ENCODE measurements around a stretch of chr16.

- CAGE, long polyA plus RNA = no peak
- RRBS = 1% methylated on average over 19 of the region's 60 CpGs
Measured at GRCh38 chr16:4271528-4272187, 1.2 kb downstream of the TFAP4 start.

GRCh38 chr16:4293731-4294169 lies 20.9 kb upstream of the TFAP4 start:
- CAGE, long polyA plus RNA = no peak
- RRBS = no CpG with 5 or more reads among the region's 12 CpGs

DNA sequence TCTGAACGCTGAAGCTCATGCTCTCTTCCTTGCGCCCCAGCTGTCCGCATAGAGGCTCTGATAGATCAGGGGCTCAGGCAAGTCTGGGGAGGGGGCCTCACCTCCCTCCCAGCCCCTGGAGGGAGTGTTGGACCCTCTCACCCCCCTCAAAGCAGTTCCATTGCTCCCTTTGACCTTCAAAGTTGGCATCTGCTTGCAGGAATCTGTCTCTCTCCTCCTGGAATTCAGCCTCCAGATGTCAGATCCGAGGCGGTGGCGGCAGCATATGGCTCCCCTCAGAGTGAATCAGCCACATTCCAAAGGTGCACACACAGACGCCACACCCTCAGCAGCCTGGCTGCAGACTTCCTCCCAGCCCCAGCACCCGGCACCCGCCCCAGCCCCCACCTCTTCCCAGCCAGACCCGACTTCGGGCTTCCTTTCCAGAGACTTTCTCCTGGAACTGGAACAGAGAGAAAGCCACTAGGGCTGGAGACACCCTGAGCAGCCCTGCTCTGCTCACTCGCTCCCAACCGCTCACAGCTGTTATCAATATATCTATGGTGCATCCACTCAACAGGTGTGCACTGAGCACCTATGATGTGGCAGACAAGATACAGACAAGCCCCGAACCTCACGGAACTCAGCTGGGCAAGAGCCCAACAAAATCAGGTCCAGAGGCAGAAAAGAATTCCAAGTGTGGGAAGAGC lies 16.8 kb upstream of the GLIS2 start:
- CAGE, long polyA plus RNA = no peak
- RRBS = no CpG with 5 or more reads among the region's 15 CpGs

DNA sequence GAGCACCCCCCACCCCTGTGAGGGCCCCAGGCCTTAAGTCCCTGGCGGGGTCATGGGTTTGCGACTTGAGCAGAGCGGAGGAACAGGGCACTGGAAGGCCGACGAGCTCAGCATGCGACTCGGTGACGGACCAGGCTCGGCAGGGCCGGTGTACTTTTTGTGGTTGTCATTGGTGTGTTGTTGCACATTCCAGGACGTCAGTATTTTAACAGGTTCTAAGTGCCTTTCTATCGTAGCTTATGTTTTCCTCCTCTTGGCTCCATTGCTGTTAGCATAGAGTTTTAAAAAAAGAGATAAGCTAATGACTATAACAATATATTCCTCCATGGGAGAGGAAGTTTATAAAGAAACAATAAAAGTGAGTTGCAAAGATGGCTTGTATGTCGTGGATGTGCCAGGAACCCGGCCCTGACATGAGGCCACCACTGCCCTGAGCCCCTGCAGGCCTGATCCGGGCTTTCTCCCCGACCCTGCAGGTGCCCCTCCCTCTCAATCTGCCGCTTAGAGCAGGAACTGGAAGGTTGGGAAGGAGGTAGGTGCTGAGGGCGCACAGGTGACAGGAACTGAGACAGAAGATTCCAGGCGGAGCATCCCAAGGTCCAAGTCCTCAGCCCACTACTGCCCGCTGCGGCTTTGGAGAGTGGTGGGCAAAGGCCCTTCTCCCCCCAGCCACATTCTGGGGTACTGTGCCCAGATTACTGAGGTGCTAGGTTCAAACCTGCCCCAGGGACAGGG lies 11.7 kb downstream of the PAM16 start:
- CAGE, long polyA plus RNA = no peak
- RRBS = 38% methylated on average over 2 of the region's 21 CpGs

DNA sequence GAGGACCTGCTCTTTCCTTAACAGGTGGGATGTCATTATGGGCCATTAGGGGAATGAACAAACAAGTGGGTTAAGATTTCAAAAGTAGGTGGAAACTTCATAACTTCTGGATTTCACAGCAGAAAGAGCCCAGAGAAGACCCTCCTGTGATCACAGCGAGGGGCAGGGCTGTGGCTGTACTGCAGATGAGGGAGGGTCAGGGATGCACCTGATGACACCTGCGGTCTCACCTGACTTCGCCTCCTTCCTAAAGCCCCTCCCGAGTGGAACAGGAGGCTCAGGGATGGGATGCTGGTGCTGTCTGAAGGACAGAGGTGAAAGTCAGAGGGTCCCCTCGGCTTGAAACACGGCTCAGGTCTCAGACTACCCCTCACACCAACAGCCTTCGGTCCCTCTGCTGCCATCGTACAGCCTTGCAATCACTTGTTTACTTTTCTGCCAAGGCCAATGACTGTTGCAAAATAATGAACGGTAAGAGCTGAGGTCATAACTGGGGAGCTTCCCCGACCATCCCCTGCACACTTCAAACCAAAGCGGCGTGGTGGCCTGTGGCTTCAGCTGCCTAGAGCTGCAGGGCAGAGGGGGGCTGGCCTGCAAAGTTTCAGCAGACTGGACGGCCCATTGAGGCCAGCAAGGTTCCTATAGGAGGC lies 5.4 kb downstream of the PAM16 start:
- CAGE, long polyA plus RNA = no peak
- RRBS = no CpG with 5 or more reads among the region's 13 CpGs

GRCh38 chr16:4372994-4373580 lies 1.4 kb downstream of the VASN start:
- CAGE, long polyA plus RNA = no peak
- RRBS = 3% methylated on average over 4 of the region's 9 CpGs

GRCh38 chr16:4484960-4485511 lies 8.8 kb downstream of the HMOX2 start:
- CAGE, long polyA plus RNA = no peak
- RRBS = no CpG with 5 or more reads among the region's 9 CpGs

- CAGE, long polyA plus RNA = no peak
- RRBS = no CpG with 5 or more reads among the region's 2 CpGs
Measured at GRCh38 chr16:4501259-4501578, 25.0 kb downstream of the HMOX2 start.

- CAGE, long polyA plus RNA = no peak
- RRBS = no CpG with 5 or more reads among the region's 5 CpGs
Measured at GRCh38 chr16:4515603-4516302, 22.8 kb downstream of the CDIP1 start.

DNA sequence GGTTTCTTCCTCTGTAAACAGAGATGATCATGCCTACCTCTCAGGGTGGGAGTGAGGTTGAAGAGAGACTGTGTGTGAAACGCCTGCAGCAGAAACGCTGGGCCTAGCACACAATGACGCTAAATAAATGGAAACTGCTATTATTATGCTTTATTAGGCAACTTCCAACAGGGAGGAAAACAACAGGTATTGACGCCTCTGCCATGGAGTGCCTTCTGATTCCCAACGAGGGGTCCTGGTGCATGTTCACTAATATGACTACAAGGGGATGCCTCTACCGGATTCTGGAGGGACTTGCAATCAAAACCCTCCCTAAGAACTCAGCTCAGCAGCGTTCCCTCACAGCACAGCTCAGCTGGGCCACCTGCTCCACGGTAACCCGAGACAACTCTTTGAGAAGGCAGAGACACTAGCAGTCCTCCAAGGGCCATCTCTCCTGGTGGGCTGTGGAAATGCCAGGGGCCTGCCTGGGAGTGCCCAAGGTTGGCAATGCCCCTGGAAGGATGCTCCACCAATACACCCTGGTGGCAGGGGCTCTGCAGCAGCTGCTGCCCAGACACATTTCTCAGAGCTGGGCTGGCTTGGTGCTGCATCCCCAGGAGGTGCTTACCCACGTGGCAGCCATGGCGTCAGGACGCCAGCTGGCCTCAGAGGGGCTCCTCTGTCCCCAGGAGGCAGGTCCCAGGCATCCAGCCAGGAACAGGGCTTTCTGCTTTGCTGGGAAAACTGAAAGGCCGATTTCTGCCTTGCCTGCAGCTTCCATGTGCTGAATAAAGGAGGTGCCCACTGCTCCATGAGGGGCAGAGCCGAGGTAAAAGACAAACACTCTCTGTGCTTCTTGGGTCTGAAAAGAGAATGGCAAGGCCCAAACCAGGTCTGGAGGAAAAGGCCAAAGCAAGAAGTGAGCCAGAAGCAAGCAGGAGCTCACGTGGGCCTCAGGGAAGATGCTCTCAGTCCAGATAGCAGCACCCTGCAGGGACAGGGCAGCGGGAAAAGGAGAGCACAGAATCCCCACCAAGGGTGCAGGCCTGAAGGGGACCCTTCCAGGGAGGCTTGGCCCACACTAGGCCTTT lies 16.4 kb downstream of the CDIP1 start:
- CAGE, long polyA plus RNA = no peak
- RRBS = no CpG with 5 or more reads among the region's 16 CpGs

DNA sequence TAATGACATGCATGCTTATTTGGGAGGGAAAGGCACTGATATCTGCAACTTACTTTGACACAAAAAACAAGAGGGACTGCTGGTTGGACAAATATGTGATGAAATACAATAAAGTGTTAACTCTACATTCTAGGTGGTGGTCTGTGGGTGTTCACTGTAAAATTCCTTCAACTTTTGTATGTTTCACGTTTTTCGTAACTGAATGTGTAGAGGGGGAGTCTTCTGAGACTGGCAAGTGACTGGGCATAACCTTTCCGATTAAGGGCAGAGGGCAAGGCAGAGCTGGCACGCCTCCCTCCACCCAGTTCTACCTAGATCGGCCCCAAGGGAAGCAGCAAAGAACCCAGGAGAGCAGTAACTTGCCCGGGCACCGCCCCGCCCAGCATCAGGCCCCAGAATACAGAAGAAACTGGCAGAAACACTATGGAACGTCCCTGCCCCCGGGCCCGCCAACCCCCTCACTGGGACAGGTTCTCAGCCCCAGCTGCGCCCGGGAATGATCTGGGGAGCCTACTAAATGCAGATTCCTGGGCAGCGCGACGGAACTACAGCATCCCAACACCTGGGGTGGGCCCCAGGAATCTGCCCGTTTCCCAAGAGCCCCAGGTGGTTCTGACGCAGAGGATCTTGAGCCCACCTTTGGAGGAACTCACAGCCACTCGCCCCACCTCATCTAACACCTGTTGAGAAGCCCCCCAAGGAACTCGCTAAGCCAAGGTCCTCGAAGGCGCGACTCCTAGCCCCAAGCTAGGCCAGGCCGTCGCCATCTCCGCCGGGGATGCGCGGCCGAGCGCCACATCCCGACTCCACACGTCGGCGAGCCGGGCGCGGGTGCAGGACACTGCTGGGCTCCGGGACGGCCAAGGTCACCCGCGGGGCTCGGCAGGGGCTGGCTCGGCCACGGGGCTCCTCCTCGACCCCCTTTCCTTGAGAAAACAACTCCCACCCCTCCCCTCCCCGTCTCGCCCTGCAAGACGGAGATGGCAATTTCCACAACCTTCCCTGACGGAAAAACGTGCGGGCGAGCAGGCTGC lies 1.1 kb downstream of the CDIP1 start:
- CAGE, long polyA plus RNA = no peak
- RRBS = 29% methylated on average over 18 of the region's 53 CpGs

- CAGE, long polyA plus RNA = no peak
- RRBS = no CpG with 5 or more reads among the region's 12 CpGs
Measured at GRCh38 chr16:4597078-4597546, 17.6 kb downstream of the UBALD1 start.

- CAGE, long polyA plus RNA = no peak
- RRBS = no CpG with 5 or more reads among the region's 9 CpGs
Measured at GRCh38 chr16:4599042-4599369, 15.7 kb downstream of the UBALD1 start.

- CAGE, long polyA plus RNA = no peak
- RRBS = no CpG with 5 or more reads among the region's 14 CpGs
Measured at GRCh38 chr16:4670932-4671850, 22.2 kb upstream of the NUDT16L1 start.

- CAGE, long polyA plus RNA = no peak
- RRBS = no CpG with 5 or more reads among the region's 9 CpGs
Measured at GRCh38 chr16:4673767-4673999, 19.7 kb upstream of the NUDT16L1 start.

GRCh38 chr16:4679584-4680814 lies 13.4 kb upstream of the NUDT16L1 start:
- CAGE, long polyA plus RNA = no peak
- RRBS = 76% methylated on average over 14 of the region's 63 CpGs

DNA sequence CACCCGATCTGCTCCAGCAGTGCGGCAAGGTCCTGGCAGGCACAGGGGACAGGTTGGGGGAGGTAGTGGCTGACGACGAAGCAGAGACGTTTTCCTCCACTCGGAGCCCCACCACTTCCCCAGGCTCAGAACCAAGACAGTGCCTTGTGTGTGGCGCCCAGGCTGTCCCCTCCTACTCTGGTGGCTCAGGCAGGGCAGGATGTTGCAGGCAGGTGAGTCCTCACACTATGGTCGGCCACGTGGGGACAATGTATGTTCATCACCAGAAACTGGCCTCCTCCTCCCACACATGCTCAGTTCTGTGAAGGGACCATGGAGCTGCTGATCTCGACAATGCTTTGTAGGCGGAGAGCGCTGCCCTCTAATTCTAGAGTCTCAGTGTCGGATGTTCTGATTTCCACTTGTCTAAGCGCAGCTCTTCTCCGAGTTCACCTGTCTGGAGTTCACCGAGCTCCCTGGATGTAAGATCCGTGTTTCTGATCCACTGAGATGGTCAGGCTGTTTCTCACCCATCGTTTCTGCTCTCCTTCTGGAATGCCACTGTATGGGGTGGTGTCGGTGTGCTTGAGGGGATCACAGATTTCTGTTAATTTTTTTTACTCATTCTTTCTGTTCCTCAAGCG lies 5.9 kb downstream of the NUDT16L1 start:
- CAGE, long polyA plus RNA = no peak
- RRBS = no CpG with 5 or more reads among the region's 20 CpGs

- CAGE, long polyA plus RNA = no peak
- RRBS = no CpG with 5 or more reads among the region's 19 CpGs
Measured at GRCh38 chr16:4701380-4701829, 8.0 kb downstream of the NUDT16L1 start.

- CAGE, long polyA plus RNA = no peak
- RRBS = no CpG with 5 or more reads among the region's 15 CpGs
Measured at GRCh38 chr16:4743155-4743901, 9.0 kb downstream of the DNAAF8 start.

- CAGE, long polyA plus RNA = no peak
- RRBS = 1% methylated on average over 11 of the region's 44 CpGs
Measured at GRCh38 chr16:4846087-4846993, 748 bp downstream of the GLYR1 start.

Data from AG04450 (cell line).